MCF 10A (cell line): ENCODE results near the genes SRM and AGTRAP.

GRCh38 chr1:10723742-10724725, 72.4 kb downstream of the CASZ1 start:
- PRO-cap = no peak
- RRBS = no CpG with 5 or more reads among the region's 19 CpGs

DNA sequence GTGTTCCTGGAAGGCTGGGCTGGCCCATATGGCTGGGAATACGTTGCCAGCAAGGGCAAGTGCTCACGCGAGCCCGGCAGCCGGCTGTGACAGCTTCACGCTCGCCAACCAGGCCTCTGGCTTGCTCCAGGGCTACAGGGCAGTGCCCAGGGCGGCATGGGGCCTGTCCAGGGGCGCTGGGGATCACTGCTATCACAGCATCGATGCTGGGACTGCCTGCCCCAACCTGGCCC, 40.2 kb downstream of the CASZ1 start:
- PRO-cap = no peak
- RRBS = no CpG with 5 or more reads among the region's 10 CpGs

GRCh38 chr1:10760616-10761197, 35.7 kb downstream of the CASZ1 start:
- PRO-cap = no peak
- RRBS = no CpG with 5 or more reads among the region's 14 CpGs

DNA sequence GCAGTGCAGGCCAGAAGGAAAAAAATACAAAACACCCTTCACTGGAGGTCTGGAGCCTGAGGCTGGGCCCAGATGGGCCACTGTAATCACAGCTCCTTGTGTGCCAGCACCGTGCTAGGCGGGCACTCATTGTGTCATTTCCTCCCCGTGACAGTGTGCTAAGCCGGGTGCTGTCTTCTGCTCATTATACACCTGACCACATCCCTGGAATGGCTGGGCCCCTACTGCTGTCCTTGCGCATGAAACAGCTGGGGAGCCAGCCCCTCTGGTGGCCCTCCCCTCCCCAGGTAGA, 78.2 kb downstream of the C1orf127 start:
- PRO-cap = no peak
- RRBS = no CpG with 5 or more reads among the region's 5 CpGs

DNA sequence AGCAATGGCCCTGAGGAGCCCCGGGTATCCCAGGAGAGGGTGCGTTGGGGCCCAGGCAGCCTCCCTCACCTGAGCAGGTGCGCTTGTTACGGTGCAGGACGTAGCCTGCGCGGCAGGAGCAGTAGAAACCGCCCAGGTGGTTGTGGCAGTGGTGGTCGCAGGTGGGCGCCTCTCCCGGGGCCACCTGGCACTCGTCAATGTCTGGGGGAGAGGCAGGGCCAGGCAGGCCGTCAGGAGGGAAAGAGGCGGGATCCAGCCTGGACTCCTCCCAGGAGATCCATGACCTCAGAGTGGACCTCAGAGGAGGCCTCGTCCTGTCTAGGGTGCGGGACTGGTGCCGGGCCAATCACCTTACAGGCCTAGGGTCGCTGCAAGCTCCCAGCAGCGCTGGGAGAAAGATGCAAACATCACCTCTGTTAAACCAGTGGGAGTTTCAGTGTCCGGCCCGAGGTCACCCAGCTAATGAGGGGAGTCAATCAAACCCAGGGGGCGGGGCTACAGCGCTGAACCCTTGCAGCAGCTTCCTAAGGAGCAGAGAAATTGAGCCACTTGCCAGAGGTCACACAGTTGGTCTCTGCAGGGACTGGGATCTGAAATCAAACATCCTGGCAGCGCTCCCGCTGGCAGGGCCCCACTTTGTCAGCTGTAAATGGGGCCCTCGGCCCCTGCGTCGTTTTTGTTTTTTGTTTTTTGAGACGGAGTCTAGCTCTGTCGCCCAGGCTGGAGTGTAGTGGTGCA, 1.5 kb downstream of the MASP2 start:
- PRO-cap = no peak
- RRBS = 75% methylated on average over 1 of the region's 30 CpGs

- PRO-cap = bidirectional peak, plus-strand start at chr1:11058735, minus-strand start at chr1:11058659
- RRBS = no CpG with 5 or more reads among the region's 20 CpGs
These were observed 1.3 kb downstream of the SRM start for GRCh38 chr1:11058381-11058971.

- PRO-cap = bidirectional peak, plus-strand start at chr1:11059614, minus-strand start at chr1:11059505; bidirectional peak, plus-strand start at chr1:11060213, minus-strand start at chr1:11059982
- RRBS = under 1% methylated on average over 51 of the region's 80 CpGs
These were observed at the start of gene SRM for GRCh38 chr1:11059449-11060105. Gene SRM, minus strand, starts transcription at chr1:11060018.

DNA sequence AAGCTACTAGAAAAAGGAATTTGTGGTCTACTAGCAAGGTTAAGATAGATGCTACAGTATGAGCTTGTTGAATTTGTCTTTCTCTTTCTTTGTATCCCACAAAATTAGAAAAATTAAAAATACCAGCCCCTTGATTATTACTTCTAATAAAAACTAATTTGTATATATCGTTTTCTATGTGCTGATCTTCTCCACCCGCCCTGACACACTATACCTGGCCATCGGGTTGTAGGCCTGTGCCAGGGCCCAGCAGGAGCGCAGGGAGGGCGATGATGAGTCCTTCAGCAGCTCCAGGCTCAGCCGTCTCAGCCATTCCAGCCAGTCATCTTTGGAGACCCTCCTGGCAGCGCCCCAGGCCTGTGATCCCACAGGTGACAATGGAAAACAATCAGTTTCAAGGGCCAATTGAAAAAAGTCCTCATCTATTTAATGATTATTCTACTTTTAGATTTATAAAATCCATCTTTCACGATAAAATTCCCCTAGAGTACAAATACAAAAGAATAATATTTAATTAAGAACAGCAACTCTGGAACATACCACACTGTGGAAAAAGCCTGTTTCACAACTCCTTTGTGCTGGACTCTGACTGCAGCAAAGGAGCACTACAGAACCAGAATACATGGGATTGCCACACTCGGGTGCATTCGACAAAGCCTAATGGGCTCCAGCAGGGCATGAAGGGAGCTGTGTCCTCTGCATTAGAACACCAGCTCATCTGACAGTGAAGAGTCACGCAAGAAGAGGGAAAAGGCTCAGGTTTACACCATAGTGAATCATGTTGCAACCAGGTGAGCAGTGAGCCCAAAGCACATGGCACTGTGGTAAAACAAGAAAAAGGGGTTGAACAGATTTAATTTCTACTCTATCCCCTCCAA, 15.4 kb downstream of the ANGPTL7 start:
- PRO-cap = no peak
- RRBS = no CpG with 5 or more reads among the region's 11 CpGs

GRCh38 chr1:11262000-11262361, 370 bp downstream of the MTOR start:
- PRO-cap = bidirectional peak, plus-strand start at chr1:11262183, minus-strand start at chr1:11262062
- RRBS = 1% methylated on average over 13 of the region's 21 CpGs

- PRO-cap = no peak
- RRBS = no CpG with 5 or more reads among the region's 29 CpGs
These were observed 22.4 kb downstream of the DISP3 start for GRCh38 chr1:11501368-11501661.

DNA sequence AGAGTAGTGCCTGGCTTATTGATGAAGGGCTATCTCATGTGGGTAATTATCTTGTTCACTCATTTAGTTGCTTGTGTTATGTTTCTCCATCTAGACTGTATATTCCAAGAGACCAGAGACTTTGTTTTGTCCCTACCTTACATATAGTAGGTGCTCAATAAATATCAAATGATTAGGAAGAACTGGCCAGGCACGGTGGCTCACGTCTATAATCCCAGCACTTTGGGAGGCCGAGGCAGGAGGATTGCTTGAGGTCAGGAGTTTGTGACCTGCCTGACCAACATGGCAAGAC, 9.0 kb downstream of the FBXO2 start:
- PRO-cap = no peak
- RRBS = no CpG with 5 or more reads among the region's 3 CpGs

DNA sequence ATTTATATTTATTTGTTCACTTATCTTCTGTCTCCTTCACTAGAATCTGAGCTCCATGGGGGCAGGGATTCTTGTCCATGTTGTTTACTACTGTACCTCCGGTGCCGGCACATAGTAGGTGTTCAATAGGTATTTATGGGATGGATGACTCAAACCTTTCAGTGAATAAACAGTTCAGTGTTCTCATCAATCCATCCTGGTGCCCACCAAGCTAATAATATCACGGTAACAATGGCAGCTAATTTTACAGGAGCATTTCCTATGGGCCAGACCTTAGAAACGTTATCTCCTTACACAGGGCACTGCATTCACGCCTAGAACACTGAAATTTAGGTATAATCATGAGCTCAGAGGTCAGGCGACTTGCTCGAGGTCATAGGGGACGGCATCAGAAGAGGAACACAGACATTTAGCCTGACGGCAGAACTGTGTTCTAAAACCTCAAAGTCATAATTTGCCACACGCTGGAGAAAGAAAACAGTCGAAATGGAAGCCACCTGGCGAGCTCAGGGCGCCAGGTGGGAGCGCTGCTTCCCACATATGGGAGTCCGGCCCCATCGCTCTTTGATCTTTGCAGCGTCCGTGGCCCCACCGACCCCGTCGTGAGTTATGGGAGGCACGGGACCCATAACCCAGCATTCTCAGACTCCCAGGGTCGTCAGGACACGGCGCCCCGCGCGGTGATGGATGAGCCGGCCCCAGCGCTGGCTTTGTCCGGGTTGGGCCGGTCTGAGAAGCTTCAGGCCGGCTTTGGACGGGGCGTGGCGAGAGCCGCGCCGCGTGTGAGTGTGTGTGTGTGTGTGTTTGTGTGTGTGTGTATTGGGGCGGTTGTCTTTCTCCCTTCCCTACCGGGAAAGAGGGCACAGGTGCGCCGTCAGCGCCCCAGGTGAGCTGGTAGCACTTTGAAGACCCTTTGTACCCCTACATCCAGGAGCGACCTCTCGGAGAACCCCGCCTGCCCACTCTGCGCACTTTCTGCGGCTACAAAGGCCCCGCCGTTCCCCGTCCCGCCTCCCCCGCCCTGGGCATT, 1.1 kb upstream of the DRAXIN start:
- PRO-cap = no peak
- RRBS = no CpG with 5 or more reads among the region's 55 CpGs

DNA sequence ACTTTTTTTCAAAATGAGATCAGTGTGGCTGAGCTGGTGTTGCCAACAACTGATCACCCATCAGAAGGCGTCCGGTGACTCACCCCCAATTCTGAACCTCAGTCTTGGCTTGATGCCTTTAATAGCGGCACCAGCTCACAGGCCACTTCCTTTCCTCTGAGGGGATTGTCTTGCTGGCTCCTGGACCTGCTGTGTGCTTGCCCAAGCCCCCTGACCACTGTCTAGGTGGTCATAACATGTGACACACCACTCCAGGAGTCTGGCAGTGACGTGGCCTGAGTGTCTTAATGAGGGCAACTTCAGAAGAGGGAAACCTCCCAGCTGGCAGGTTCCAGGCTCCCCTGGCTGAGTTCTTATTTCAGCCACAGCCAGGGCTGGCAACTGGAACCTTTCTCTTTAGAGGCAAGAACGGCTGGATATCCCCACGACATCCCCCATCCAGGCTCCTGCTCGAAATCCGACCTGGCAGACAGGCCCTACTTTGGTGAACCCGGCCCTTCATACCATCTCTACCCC, 1.8 kb downstream of the DRAXIN start:
- PRO-cap = no peak
- RRBS = no CpG with 5 or more reads among the region's 9 CpGs

DNA sequence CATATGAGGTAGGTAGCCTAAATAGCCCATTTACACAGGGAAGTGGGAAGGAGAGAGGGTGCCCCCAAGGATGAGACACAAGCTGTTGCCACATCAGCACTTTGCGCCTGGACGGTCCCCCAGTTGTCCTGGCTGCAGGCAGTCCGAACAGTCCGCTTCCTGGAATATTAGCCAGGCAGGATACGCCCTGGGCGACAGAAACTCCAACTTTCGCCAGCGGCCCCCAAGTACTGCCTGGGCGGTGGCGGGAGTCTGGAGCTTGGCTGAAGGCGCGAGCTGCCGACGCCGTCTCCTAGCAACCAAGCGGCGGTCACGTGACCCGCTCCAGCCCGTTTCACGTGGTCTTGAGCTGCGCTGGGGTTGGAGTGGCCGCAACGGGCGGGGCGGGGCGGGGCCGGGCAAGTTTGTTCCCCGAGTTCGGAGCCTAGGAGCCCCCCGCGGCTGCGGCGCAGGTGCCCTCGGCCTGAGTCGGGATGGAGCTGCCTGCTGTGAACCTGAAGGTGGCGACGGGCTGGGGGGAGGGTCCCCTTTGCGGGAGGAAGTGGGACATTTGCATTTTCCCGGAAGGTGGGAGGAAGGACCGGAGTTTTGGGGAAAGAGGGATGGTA, at the start of gene AGTRAP:
TSS of gene AGTRAP (plus strand) at position 401 of the 608 bp plus-strand sequence.
- PRO-cap = bidirectional peak, plus-strand start at position 401 of the sequence, minus-strand start at position 232 of the sequence
- RRBS = no CpG with 5 or more reads among the region's 41 CpGs

DNA sequence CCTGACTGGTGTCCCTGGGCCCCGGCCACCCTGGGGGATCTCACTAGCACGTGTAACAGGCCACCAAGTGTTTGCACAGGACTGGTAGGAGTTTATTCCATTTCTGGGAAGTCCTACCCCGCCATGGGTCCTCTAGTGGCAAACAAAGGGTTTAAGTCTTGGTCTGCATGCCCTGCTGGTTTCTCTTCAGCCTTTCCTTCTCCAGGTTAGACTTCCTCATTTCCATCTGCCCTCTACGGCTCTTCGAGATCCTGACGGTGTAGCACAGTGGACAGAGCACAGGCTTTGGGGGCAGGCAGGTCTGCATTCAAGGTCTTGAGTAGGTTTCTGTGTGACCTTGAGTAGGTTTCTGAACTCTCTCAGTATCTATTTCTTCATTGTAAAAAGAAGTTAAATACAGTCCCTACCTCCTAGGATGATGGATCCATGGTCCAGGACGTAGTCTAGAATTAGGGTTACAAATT, 2.9 kb downstream of the AGTRAP start:
- PRO-cap = no peak
- RRBS = no CpG with 5 or more reads among the region's 7 CpGs

- PRO-cap = bidirectional peak, plus-strand start at chr1:11791079, minus-strand start at chr1:11790995
- RRBS = no CpG with 5 or more reads among the region's 27 CpGs
These were observed 15.1 kb downstream of the MTHFR start for GRCh38 chr1:11790359-11791411.

DNA sequence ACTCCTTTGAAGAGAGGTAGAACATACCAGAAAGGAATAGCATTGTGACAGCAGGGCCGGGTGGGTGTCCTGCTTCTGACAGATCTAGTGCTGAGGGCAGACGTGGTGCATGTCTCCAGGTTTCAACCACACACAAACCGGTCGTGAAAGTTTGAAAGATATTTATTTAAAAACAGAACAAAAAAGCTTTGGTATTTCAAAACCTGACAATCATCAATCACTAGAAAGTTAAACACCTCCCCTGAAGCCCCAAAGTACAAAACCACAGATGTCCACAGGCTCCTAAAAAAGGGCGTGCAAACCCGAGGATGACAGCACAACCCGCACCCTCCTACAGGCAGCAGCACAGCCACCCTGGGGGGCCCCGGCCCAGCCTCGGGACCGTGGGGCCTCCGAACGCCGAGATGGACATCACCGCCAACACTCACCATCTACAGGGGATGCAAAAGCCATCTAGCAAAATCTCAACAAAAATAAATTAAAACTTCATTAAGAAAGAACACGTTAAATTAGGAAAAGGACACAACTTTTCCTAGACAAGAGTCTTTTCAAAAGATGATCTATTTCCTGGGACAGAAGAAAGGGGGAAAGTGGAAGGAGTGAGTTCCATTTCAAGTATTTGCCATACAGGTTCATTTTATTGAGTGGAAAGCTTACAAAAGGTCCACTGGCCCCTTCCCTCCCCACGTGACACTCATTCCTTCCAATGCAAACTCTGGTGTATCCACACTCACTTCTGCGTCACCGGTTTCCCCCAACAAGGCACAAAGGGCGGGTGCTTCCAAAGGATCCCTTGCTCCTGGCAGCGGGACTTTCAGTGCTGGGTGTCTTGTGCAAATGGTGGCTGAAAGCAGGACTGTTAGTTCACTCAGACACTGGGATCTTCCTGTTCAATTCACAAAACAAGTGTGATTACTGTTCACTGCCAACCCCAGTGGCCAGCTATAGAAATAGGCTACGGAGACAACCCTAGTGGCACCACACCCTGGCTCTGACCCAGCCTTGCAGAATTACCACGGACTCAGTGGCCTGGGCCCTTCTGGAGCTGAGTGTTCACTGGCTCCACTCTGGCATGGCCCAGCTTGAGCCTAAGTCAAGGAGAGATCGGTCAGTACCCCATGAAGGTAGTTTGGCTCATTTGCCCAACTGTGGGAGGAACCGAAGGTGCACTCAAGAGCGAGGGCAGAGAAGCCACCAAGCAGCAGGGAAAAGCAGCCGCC, 6.4 kb downstream of the KIAA2013 start:
- PRO-cap = no peak
- RRBS = 80% methylated on average over 2 of the region's 26 CpGs

- PRO-cap = no peak
- RRBS = no CpG with 5 or more reads among the region's 23 CpGs
These were observed 4.8 kb upstream of the MIIP start for GRCh38 chr1:12014108-12015366.

GRCh38 chr1:12152998-12153932, 13.5 kb upstream of the TNFRSF1B start:
- PRO-cap = no peak
- RRBS = no CpG with 5 or more reads among the region's 17 CpGs

DNA sequence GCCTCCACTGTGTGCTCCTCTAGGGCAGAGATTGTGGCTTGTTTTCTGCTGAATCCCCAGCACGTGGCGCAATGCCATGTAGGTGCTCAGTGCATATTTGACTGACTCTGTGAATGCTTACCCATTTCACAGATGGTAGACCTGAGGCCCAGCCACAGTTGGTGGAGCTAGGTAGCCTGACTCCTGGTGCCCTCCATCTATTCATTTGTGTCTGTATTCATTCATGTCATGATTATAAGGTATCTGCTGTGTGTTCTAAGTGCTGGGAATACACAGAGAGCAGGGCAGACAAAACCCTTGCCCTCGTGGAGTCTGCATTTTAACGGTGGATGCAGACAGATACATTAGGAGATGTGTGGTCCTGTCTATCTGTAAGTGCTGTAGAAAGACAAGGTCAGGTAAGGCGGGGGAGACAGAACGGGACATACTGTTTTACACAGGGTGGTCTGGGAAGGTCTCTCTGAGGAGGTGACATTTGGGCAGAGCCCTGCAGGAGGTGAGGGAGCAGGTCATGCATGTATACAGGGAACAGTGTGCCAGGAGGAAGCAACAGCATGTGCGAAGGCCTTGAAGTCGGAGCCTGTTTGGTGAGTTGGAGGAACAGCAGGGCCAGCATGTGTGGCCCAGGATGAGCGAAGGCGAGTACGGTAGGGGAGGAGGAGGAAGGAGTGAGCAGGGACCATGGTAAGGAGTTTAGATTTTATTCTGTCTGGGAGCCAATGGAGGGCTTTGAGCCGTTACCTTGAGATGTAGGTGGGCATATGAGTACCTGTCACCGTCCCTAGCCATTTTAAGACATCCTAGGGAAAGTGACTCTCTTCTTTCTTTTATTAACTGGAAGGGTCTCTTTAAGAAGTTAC, 22.8 kb downstream of the TNFRSF1B start:
- PRO-cap = no peak
- RRBS = no CpG with 5 or more reads among the region's 13 CpGs